ENCODE measurements around a stretch of chr9.

GRCh38 chr9:129835670-129836222 lies 488 bp downstream of the USP20 start:
- PRO-cap, result bidirectional peak, plus-strand start at chr9:129835913, minus-strand start at chr9:129835821

GRCh38 chr9:129885082-129885601 lies 49.9 kb downstream of the USP20 start:
- PRO-cap, result no peak

GRCh38 chr9:130043930-130044246 lies 899 bp upstream of the FNBP1 start:
- PRO-cap, result no peak

DNA sequence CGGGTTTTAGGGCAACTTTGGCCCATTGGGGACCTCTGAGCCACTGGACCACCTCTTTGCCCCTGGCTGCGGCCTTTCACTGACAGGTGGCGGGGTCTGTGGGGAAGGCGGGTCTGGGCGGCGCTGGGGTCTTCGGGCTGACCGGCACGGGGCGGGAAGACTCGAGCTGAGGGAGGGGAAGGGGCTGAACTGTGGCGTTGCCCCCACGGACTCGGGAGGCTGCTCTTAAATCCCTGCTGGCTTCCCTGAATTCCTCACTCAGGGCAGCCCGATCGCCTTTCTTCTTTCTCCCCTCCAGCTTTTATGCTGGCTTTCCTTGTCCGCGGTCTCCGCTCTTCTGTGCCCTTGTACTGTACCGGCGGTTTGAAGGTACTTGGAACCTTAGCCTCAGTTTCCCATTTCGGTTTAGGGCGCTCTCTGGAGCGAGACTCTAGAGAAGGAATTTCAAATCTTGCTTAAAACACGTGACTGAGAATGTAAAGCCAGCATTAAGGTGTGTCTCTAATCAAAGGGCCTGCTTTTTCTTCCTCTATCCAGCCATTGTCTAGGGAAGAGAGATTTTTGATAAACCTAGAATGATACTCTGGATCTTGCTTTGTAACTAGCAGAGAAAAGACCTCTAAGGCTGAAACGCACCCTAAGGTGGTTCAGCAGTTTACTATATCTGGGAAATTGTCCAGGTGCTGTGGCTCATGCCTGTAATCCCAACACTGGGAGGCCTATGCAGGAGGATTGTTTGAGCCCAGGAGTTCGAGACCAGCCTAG lies 599 bp downstream of the GPR107 start:
- PRO-cap, result bidirectional peak, plus-strand start at position 79 of the sequence, minus-strand start at position 78 of the sequence; unidirectional peak, minus-strand start at position 341 of the sequence

DNA sequence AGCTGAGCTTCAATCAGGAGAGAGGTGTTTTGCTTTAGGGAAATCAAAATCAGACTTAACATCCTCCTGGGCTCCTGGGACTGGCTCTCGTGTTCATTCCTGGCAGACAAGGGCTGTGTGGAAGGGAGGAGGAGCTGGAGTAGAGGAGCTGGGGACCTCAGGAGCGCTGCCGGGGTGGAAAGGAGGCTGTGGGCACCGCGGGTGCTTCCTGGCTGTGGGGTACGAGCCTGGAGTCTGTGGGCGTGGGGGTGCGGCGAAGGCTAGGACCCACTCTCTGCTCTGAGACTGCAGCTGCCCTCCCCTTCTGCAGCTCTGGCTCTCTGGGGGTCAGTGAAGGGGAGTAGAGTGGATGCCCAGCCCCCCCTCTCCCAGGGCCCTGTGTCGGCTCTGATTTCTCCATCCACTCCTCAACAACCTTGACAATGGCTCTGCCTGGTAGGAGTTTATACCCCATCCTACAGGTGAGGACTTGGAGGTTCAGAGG lies 22.0 kb downstream of the NCS1 start:
- PRO-cap, result no peak

- PRO-cap, result no peak
Observed at GRCh38 chr9:130414063-130414247, 30.8 kb upstream of the ASS1 start.

GRCh38 chr9:130626243-130626775 lies 38.1 kb upstream of the PRDM12 start:
- PRO-cap, result no peak

GRCh38 chr9:130630550-130630923 lies 33.9 kb upstream of the PRDM12 start:
- PRO-cap, result no peak

DNA sequence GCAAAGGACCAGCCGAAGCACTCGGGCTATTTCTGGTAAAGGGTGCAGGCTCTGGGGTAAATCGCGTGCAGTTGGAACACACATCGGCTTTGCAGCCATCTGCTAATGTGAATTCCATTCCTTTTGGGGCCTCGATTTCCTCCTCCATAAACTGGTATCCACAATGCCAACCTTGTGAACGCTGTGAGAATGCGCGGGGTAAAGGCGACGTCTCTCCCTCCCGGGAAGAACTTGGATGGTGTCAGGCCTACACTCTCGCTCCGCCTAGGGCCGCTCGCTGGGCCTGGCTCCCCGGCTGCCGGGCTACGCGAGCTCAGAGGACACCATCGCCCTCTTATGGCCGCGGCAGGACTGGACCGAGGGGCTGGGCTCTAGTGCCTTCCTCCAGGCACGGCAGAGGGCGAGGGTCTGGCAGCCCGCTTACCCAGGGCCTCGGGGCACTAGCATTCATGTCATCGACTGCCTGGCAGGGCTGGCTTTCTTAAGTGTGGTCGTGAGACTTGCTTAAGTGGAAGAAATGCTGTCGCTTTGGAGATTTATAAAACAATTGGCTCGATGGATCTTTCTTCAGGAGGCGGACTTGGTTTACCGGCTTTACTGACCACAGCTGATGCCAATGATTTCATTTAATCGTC lies 1.3 kb upstream of the EXOSC2 start:
- PRO-cap, result bidirectional peak, plus-strand start at position 396 of the sequence, minus-strand start at position 268 of the sequence

DNA sequence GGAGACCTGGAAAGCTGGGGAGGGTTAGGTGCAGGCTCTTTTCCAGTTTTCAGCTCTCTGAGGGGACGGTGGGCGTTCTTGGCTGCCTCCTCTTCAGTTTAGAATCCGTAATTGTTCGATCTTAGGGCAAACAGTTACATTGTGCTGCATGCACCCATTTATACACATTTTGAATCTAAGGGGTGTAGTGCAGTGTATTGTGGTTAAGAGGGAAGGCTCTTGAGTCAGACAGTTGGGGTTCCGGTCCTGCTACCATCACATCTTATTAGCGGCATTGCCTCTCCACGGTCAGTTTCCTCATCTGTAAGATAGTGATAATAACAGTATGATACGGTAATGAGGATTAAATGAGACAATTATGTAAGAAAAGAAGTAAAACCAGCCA lies 613 bp downstream of the EXOSC2 start:
- PRO-cap, result no peak

DNA sequence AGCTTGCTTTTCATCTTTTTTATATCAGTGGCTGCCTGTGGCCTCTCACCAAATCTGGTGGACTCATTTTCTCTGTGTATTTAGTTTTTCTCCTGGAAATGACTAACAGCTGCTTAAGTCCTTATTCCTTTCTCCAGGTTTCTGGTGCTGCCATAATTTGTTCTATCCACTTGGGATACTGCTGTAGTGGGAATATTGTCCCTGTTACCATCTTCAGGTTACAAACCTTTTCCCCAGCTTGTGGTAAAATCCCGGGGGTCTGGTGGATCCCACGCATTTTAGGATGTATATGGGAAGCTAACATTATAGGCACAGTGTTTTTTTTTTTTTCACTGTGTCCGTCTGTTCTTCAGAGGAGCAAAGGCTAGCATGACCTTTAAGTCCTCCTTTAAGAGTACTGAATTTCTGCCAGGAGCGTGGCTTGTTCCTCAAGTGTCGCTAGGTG lies 38.9 kb downstream of the EXOSC2 start:
- PRO-cap, result no peak

DNA sequence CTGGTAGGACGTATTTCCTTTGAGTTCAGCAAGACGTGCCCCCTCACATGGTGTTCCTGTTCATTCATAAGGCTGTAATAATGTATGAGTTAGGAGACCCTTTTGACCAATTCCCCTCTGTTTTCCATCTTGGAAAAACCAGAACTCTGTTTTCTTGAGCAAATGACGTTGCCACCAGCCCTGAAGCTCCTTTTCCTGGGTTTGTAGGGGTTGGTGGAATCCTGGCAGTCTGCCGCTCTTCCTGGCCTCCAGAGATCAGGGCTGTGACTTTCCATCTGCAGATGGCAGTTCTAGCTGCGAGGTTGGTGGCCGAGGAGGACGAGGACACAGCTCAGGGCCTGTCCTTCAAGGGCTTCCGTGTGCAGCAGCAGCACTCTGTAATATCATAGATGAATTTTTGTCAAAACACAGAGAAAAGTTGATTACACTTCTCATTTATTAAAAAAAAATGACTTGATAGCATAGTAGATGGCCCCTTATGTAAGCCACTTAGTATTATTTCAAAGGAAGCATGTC lies 62.0 kb downstream of the EXOSC2 start:
- PRO-cap, result no peak

GRCh38 chr9:130786832-130787569 lies 48.1 kb upstream of the ABL1 start:
- PRO-cap, result no peak

GRCh38 chr9:130933105-130933516 lies 5.9 kb downstream of the FIBCD1 start:
- PRO-cap, result no peak

DNA sequence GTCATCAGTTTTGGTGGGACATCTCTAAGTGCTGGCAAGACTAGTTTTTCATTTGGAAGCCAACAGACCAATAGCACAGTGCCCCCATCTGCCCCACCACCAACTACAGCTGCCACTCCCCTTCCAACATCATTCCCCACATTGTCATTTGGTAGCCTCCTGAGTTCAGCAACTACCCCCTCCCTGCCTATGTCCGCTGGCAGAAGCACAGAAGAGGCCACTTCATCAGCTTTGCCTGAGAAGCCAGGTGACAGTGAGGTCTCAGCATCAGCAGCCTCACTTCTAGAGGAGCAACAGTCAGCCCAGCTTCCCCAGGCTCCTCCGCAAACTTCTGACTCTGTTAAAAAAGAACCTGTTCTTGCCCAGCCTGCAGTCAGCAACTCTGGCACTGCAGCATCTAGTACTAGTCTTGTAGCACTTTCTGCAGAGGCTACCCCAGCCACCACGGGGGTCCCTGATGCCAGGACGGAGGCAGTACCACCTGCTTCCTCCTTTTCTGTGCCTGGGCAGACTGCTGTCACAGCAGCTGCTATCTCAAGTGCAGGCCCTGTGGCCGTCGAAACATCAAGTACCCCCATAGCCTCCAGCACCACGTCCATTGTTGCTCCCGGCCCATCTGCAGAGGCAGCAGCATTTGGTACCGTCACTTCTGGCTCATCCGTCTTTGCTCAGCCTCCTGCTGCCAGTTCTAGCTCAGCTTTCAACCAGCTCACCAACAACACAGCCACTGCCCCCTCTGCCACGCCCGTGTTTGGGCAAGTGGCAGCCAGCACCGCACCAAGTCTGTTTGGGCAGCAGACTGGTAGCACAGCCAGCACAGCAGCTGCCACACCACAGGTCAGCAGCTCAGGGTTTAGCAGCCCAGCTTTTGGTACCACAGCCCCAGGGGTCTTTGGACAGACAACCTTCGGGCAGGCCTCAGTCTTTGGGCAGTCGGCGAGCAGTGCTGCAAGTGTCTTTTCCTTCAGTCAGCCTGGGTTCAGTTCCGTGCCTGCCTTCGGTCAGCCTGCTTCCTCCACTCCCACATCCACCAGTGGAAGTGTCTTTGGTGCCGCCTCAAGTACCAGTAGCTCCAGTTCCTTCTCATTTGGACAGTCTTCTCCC lies 72.7 kb downstream of the NUP214 start:
- PRO-cap, result no peak

DNA sequence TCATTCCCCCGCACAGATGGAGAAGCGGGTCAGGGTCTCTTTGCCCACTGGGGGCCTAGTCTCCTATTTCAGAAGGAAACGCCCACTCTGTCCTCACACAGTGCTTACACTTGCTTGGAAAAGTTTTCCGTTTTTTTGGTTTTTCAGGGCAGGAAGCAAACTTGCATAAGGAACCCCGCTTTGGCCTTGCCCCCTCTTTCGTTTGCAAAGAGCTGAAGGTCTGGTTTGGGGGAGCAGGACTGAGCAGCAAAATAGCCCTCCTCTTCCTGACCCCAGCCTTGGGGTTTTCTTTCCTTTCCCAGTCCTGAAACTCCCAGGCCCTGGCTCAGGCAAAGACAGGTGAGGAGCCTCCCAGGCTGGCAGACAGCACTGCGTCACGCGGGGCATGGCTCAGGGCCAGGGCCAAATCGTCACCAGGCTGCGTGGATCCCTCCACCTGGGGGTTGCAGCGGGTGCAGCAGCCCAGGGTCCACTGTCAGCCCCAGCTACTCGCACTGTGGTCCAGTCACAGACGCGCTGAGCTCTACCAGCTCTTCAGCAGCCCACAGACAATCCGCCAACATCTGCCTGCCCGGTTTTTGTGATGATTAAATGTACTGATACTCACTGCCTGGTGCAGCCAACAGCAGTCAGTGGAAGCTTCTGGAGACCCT lies 12.2 kb downstream of the FAM78A start:
- PRO-cap, result no peak

DNA sequence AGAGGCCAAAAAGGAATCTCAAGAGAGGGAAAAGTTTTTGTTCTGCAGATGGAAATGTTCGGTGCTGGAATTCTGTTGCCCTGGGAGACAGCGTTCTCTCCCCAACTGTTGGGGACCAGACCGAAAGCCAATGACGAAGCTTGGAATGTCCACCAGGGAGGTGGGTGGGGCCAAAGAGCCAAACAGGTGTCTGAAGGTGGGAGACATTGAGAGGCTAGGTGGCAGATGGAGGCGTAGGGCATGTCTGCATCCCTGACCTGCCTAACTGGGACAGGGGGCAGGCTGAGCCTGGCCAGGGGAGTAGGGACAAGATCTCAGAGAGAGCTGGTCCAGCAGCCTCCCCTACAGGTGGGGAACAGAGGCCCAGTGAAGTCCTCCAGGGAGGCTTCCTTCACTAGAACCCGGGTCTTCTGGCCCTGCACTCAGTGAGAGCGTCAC lies 4.9 kb upstream of the FAM78A start:
- PRO-cap, result no peak

DNA sequence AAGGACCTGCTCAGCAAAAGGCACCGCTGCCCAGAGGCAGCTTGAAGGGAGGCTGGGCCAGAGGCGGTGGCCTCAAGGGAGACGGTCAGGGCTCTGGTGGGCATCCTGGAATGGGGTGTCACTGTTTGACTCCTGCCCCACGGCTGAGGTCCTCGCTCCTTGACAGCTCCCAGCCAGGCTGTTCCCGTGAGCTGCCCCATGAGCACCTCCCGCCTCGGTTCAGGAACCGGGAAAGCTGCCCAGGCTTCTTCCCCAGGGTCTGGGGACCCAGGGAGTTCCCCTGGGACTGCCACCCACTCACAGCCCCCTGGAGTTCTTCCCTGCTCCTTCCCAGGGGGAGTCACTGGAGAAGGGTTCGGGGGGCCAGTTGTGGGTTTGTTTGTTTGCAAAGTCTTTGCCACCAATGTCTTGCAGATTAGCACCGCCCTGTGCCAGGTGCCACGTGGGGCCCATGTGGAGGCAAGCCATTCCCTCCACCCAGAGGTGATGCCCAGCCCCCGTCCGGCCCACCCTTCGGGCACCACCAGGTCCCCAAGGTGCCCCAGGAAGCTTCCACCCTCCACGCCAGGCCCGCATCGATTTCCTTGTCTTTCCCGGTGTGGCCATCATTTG lies 1.3 kb downstream of the PLPP7 start:
- PRO-cap, result no peak

- PRO-cap, result no peak
Observed at GRCh38 chr9:131299159-131299882, 9.8 kb downstream of the PLPP7 start.

GRCh38 chr9:131407012-131408351 lies 13.6 kb downstream of the PRRC2B start:
- PRO-cap, result no peak